ENCODE data around the genes CXorf49, ERCC6L, CITED1, MAGEE1 and ATP7A.

- PRO-cap, result no peak
Observed at GRCh38 chrX:71376812-71377371, 10.7 kb downstream of the TAF1 start.

DNA sequence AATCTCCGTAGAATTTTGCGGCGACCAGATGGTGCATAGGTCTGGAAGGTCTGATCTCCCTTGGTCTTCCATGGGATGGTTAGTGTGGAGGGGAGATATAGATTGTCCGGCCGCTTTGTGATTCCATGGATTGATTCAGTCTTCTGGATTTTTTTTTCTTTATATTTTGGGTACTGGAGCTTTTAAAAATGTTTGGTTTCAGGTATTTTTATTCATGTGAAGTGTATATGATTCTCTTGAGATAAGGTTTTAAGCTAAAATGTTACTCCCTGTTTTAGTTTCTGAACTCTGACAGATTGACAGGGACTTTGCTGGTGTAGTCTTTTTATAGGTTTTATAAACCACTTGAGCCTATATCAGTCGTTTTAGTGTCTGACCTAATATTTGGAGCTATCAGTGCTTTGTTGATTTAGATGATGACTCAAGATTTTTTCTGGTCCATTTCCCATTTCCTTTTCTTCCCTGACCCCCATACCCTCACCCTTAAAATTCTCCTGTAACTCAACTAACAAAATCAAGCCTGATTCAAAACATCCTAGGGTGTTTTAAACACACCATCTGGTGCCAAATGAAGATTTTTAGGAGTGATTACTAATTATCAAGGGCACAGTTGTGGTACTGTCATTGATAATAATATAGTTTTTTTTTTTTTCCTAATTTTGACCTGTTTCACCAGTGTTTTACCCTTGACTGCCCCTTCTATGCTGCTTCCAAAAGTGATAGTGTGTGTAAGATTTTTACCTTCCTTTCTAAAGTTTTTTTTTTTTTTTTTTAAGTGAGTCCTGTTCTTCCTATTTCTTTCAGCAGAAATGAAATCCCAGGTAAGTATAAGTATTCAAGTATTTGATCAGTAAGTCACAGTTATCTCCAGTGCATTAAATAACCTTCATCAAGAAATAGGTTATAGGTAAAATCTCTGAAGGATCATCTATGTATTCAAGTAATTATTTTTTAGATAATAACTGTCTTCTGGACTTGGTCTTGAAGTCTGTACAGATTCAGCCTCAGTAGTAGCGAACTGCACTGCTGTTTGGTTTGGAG, 3.9 kb upstream of the GCNA start:
- PRO-cap, result no peak

- PRO-cap, result no peak
Observed at GRCh38 chrX:71718148-71718469, at the start of gene CXorf49. Gene CXorf49, minus strand, starts transcription at chrX:71718285.

DNA sequence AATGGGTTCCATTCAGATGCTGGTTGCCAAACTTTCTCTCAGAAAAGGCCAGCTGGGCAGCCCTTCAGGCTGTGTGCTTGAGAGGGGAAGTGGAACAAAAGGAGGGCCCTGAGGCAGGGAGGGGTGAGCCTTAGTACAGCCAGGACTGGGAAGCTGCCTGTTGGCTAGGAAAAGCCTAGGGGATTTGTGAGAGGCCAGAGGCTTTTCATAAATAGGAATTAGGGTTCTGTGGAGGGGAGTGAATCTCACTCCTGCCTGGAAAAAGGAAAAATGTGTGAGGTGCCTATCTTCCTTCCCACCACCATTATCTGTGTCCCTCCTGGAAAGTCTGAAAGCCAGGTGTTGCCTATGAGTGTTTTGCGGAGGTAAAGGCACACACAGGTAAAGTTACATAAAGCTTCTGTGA, 25.0 kb downstream of the NHSL2 start:
- PRO-cap, result no peak

DNA sequence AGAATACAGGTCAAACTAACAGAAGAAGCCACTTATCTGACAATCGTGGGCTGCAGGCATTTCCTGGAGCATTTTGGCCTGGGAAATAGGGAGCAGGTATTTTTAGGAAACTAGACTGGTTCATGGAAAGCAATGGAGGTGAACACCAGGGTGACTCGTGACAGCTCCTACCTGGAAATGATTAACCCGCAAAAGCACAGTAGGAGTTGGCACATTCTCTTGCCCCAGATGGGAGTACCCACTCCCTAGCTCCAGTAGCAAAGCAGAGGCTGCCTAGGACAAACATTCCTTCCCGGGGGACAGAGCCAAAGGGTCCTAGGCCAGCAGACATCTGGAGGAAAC, 78.8 kb upstream of the PIN4 start:
- PRO-cap, result no peak

- PRO-cap, result no peak
Observed at GRCh38 chrX:72130199-72131090, 51.1 kb upstream of the PIN4 start.

GRCh38 chrX:72238400-72239564, at the start of gene ERCC6L:
Gene ERCC6L, minus strand, starts transcription at chrX:72239027.
- PRO-cap, result no peak

DNA sequence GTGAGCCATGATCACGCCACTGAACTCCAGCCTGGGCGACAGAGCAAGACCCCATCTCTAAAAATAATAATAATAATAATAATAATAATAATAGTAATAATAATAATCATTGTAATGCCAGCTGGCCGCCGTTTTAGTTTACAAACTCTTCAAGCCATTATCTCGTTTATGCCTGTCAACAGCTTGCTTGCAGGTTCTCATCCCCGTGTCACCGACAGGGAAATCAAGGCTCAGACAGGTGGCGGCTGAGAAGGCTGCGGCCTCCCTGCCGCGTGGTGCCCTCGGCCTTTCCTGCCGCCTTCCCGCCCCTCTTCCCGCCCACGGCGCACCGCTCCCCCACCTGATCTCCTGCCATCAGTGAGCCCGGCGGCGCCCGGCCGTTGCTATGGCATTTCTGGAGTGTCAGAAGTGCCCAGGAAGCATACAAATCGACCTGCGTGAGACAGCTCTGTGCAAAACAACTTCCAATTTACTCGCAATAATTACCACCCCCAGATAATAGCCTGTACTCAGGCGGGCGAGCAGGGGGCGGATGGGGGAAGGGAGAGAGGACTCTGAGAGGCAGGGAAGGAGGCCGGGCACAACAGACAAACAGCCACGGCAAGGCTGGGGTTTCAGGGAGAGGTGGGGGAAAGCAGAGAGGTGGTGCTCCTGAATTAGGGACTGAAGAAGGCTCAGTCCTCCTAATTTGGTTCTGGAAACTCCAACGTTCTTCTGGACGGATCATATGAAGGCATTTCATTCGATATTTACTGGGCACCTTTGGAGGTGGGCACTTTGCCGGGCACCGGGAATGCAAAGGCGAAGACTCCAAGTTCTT, 16.6 kb upstream of the ERCC6L start:
- PRO-cap, result no peak

DNA sequence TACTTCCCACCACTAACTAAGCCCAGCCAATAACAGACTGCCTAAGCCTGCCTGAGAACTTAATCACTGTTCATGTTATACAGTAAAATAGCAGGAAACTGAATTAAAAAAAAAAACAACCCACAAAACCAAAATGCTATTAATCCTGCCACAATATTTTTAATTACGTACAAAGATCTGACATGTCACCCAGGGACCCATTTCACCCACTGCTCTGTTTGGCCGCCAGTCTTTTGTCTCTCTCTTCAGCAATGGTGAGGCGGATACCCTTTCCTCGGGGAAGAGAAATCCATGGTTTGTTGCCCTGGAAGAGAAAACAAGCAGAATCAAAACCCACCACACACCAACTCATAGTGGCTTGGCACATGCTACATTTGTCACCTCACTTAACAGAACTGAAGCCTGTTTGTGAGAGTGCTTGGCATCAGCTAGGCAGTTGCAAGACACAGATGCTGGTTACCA, 4.5 kb downstream of the RPS4X start:
- PRO-cap, result no peak

- PRO-cap, result no peak
Observed at GRCh38 chrX:72305337-72306267, at the start of gene CITED1. Gene CITED1, minus strand, starts transcription at chrX:72305914.

DNA sequence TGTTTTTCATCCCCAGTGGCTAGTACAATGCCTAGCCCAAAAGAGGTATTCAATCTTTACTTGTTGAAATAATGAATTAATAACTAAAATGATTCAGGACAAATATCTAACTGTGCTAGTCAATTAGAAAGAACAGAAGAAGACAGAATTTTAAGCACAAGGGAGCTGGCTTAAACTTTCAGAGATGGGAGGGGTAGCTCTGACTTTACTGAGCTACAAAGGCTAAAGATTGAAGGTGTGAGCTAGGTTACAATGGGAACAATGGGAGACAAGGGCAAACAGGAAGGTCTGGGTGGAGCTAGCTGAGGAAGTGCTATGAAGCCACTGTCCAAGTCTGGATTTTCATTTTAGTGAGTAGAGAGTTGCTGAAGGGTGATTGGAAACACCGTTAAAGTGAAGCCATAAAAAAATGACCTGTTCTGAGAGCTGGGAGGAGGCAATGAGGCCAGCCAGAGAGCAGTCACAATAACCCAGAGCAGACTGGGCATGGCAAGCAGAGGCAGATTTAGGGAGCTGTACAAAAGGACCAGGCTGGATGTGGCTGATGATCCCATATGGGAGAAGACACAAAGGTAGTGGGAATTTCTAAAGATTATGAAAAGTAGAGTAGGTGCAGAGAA, 104.3 kb upstream of the CITED1 start:
- PRO-cap, result no peak

GRCh38 chrX:72459080-72459365, 113.6 kb downstream of the HDAC8 start:
- PRO-cap, result no peak

- PRO-cap, result no peak
Observed at GRCh38 chrX:73647569-73648216, 84.7 kb downstream of the CHIC1 start.

GRCh38 chrX:73917162-73917768, 354.3 kb downstream of the CHIC1 start:
- PRO-cap, result no peak

DNA sequence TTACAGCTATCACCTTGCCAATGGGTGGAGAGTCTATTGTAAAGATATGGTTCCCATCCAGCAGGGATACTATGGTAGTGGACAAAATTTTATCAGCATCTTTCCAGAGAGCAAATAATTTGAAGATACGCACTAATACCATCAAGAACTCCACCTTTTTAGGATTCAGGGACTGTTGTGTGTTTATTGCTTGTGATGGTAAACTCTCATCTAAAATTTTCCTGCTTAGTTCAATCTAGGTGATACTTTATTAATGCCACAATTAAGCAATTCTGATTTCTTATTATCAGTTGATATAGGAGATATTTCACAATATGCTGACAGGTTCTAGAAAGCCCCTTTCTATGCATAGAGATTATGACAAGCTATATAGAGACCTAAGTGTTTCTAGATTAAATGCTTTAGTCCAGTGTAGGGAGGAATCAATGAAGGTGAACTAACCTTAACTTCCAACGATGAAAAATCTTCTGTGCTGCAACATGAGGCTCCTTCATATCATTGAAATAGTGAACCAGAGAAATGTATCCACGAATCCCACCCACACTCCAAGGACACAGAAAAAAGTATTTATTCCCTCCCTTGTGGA, 65.9 kb upstream of the ZCCHC13 start:
- PRO-cap, result no peak

- PRO-cap, result no peak
Observed at GRCh38 chrX:74613421-74613674, 1.1 kb downstream of the RLIM start.

- PRO-cap, result no peak
Observed at GRCh38 chrX:76148681-76149184, 24.1 kb upstream of the PBDC1 start.

DNA sequence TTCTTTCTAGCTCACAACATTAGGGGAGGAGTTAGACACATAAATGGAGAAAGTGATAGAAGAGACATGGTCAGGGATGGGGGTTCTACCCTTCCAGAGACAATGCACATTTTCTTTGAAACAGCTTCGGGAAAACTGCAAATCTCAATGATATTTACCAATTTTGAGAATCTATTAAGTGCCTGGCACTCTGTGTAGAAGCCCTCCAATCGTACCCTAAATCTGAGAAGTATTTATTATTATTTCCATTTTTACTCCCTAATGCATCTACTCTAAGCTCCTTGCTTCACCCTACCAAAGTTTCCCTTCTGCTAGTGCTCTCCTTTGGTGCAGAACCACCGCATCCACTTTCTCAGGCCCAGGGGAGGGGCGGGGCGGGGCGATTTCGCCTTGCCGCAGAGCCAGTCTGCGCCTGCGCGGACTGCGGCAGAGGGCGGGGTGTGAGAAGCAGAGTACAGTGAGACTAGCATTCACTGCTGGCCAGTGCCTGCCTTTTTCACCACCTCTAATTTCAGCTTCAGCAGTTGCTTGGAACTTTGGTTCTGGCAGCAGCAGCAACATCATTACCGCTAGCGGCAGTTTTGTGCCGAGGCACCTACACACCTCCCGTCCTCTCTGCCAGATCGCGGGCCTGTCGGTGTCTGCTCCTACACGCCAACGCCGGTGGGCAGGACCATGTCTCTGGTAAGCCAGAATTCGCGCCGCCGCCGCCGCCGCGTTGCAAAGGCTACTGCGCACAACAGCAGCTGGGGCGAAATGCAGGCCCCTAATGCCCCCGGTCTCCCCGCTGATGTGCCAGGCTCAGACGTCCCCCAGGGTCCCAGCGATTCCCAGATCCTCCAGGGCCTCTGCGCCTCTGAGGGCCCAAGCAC, at the start of gene MAGEE1:
TSS of gene MAGEE1 (plus strand) at position 455 of the 872 bp plus-strand sequence.
- PRO-cap, result bidirectional peak, plus-strand start at position 429 of the sequence, minus-strand start at position 358 of the sequence

DNA sequence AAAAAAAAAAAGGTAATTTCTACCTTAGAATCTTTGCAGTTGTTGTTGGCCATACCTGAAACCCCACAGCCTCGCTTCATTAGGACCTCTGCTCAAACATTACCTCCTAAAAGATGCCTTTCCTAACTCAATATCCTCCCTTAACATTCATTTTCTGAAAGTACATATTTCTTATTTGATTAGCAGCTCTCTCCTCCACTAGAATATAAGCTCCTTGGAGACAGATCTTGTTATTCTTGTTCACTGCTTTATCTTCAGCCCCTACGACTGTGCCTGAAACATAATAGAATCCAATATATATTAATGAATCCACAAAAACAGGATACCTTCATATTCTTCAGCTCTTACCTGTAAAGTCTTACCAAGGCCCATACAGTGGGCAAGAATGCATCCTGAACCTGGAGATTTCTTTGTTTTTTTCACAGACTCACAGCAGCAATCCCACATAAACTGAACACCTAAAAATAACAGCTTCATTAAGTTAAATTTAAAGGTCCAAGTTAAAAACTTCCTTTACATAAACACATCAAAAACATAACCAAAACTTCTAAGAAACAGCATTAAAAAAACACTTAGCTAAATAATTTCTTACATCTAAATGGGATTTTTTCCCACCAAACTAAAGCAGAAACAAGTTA, 151.7 kb downstream of the ATRX start:
- PRO-cap, result no peak

DNA sequence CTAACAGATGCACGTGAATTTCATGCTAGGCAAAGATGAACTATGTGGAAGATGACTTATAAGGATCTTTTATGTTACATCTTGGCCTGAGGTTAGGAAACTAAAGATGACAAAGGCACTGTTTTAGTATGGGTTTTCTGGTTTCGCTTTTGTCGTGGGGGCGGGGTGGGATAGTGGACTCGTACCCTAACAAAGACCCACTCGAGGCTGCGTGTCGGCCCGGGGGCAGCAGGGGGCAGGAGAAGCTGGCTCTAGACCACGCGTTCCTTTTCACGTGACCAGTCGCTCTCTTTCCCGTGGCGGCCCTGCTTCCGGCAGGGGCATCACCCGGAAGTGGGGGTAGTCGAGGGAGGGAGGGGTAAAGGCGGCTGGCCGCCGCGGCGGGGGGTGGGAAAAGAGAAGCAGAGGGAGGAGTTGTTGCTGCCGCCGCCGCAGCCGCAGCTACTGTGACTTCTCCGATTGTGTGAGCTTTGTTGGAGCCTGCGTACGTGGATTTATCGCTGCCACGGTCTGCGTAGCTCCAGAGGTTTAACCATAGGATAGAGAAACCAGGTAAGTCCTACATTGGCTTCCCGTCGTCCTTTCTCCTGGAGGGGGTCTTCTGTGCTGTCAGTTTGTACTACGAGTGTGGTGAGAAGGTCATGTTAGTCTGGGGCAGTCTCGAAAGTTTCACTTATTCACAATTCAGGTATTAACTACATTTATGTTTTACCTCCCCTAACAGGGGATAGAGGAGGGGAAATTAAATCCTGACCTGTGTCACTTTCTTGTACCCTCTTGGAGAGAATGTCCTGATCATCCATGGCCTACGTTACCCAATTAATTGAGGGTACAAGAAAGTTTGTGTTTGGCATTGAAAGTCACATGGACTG, at the start of gene ATP7A:
TSS of gene ATP7A (plus strand) at position 410 of the 872 bp plus-strand sequence.
- PRO-cap, result bidirectional peak, plus-strand start at position 410 of the sequence, minus-strand start at position 307 of the sequence